Measurements from ENCODE around the genes PTGR1 and DNAJC25.

DNA sequence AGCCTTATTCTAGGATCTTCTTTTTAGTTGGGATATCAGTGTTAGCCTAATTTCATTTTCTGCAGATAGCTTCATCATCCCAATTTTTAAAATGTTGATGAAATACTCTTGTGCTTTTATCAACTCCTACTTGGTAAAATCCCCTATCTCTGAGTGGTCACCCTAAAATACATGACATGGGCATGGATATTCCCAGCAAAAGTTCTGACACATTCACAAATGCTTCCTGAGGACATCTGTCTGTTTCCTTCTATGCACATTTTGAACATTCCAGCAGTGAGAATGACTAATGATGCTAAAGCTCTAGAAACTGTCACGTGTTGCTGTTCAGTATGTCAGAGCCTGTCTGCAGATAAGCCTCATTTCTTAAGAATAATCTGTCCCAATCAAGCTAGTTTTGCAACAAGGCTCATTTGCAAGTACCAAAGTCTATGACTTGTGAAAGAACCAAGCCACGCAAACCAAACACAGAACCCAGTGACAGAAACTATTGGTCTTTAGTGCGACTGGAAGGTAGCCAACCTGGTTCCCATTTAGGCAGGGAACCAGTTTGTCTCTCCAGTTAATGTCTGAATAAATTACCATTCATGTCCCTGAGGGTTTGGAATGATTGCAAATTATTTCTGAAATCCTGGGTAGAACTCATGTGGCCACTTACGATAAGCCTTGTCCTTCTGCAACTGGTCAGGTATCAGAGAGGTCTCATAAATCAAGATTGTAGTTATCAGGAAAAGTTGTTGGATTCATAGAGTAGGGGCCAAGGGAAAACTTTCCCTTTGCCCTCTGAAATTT is 178.5 kb downstream of the C9orf152 start:
- RRBS, result no CpG with 5 or more reads among the region's 4 CpGs

DNA sequence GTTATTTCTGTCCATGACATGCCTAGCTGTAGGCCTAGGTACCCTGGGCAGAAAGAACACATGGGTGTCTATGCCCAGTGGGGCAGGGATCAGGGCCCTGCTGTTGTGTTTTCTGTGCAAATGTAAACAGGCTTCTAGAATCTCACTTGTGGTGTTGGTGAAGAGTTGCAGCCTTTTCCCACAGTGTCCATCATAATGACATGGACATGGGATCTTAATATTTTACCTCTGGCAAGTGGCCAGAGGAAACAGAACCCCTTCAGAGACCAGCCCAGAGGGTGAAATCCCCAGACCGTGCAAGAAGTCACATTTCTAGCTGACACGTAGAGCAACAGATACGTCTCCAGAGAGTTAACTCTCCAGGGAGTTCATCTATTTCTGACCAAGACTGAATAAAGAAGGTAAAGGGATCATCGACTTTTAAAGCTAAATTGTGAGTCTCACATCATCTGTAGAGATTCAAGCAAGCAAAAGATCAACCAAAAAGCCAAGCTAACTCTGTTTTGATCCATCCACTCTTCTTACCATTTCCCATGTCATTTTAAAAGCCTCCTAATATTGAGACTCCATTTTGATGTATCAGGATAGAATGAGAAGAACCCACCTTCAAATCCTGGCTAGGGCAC is 79.0 kb downstream of the C9orf152 start:
- RRBS, result no CpG with 5 or more reads among the region's 4 CpGs

DNA sequence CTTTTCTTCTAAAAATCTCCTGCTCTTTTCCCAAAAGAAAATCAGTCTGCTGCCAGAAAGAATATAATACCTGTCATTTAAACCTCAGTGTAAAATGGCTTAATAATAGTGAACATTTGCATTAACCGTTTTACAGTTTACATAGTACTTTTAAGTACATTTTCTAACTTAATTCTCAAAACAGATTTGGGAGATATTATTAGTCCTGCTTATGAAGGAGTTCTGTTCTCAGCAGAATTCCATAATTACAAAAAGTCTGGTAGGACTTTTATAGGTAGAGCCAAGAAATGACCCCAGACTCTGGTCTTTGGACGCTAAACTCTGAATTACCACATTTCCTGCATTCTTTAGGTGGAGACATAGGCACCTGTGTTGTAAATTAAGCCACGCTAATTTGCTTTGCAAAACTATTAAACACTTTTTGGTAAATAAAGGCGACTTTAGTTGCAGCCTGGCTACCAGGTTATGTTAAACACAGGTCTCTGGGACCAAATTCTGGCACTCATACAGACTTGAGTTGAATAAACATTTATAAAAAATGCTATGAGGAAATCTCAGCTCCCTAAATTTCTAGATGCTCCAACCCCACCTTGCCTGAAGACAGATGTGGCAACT is 77.8 kb downstream of the C9orf152 start:
- RRBS, result no CpG with 5 or more reads among the region's 4 CpGs

DNA sequence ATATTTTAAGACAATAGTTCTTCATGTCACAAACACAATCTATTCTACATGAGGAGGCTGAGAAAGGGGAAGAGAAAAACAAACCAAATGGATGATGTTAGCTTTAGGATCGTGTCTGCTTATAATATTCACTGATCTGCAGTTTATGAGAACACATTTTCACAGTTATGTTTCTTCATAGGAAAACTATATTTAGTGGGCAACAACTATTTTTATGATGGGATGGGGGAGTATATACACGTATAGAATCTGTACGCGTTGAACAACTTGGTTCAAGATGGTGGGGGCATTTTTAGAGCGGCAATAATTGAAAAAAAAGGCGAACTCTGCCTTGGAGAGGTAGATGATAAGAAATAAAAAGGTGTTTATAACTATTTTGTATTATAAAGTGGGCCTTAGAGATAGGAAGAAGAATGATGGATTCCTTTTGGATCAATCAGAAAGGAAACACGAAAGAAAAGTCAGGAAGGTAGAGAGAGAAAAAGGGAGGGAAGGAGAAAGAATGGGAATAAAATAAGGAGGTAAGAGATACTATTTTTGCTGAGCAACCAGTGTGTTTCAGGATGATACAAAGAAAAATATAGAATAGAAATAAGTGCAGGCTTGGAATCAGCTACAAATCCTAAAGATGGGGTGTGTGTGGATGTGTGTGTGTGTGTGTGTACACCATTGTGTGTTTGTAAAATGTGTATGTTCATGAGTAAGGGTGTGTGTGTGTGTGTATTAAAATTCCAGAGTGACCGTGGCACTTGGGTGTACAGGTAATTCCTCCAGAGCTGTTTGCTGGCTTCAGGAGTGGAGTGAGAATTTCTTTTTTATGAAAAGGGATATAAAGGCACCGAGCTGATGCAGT is 38.6 kb downstream of the C9orf152 start:
- RRBS, result no CpG with 5 or more reads among the region's 9 CpGs

DNA sequence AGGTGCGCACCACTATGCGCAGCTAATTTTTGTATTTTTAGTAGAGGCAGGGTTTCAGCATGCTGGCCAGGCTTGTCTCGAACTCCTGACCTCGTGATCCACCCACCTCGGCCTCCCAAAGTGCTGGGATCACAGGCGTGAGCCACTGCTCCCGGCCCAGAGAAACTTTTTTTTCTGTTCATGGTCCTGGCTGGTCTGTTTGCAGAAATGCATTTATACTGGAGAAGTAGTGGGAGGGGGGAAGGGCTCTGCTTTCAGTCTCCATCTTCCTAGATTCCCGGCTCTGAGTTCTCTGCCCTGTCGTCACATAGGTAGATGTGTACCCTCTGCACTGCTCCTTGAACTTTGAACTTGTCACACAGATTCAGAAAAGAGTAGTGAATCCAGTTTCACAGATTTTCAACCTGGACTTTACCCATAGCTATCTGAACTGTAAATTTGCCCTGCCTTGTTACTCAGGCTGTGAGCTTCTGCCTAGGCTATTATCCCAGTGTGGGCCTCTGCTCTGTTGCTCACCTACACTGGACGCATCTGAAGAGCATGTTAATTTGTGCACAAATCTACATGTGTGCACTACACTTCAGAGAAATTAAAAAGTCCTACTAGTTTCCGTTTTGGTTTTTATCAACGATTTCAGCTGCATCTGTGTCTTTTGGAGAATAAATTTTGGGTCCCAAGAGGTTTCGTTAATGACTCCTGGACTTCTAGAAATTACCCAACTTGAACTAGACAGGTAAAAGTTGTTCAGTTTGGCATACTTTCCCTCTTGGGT is 12.8 kb upstream of the C9orf152 start:
- RRBS, result no CpG with 5 or more reads among the region's 13 CpGs

- RRBS, result 3% methylated on average over 20 of the region's 76 CpGs
Measured at GRCh38 chr9:111598975-111600104, at the start of gene PTGR1. TSS of gene PTGR1 (minus strand) at chr9:111599647.

GRCh38 chr9:111630997-111632133 is at the start of gene DNAJC25:
TSS of gene DNAJC25 (plus strand) at chr9:111631334.
- RRBS, result 2% methylated on average over 17 of the region's 98 CpGs

- RRBS, result no CpG with 5 or more reads among the region's 1 CpG
Measured at GRCh38 chr9:111662771-111662899, 1.2 kb downstream of the GNG10 start.

DNA sequence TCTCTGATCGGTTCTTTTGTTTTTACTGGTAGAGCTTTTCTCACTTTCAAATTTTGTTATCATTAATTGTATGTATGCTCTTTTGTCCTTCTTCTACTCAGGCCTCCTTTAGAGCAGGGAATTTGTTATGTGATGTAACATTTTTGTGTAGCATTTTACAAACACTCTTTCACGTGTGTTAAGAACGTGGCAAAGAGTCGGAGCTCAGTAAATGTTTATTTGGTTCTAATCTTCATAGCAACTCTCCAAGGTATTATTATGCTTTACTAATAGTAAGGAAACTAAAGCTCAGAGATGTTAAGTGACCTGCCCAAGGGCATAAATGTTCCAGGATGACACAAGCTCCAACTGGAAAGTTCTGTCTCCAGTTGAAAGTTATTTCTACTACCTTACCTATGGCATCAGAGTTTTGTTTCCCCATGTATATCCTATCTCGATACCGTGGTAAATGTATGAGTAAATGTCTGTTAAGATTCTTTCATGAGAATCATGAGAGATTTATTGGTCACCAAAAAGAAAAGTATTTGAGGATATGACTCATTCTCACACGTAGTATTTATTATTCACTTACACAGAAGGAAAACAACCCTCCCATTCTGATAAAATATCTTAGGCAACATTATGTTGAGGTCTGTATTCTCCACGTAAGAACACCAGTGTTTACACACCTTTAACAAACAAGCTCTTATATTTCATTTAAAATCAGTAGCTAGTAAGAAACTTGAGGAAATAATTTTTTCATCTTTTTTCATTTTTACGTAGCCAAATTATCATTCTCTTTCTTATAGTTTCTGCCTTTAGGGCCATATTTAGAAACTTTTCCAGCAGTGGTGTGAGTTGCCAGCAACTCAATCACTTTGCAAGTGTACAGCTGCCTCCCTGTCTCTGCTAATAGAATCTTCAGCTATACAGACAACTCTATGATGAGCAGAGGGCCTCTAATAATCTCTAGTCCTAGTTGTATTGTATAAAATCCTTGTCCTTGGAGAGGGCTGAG is 11.1 kb upstream of the SHOC1 start:
- RRBS, result no CpG with 5 or more reads among the region's 9 CpGs

GRCh38 chr9:111909197-111910190 is 12.9 kb downstream of the UGCG start:
- RRBS, result no CpG with 5 or more reads among the region's 4 CpGs

DNA sequence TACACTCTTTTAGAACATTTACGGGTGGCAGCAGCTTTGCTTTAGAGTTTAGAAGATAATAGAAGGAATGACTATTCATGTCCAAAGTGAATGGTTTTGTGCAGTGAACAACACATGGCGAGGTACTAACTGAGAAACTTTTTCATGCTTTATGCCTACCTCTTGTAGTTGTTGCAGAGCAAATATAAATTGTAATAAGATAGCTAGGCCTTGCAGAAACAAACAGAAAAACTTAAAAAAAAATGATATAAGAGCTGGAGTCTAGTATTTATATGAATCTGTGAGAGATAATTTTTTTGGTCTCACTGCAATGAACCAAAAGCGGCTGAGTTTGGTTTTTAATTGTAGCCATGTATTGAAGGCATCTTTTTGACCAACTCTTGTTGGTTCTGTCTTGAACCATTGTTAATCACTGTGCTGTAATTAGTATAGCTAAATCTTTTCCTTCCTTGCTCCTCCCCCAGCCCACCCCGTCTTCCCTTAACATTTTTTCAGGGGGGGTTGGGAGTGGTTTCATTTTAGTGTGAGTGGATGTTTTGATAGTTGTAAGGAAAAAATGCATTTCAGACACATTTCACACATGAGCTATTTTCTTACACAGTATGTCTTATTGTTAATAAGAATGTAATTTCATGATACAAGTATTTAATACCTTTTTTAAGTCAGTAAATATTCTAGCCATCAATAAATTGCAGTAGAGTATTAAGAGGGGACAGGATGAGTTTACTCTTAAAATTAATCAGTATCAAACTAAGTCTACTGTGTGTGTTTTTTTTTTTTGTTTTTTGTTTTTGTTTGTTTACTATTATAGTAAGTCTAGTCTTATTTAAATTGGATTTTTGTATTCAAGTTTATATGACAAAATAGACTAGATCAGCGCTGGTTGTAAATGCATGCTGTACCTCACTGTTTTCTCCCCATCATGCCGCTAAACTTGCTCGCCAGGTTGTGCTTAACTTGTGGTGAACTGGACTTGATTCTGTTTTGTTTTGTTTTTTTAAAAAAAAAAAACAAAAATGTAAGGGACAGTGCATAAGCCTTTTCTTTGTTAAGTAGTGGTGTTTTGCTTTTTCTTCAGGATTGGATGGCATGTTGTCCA is 37.1 kb downstream of the UGCG start:
- RRBS, result no CpG with 5 or more reads among the region's 7 CpGs

GRCh38 chr9:111934460-111935109 is 38.0 kb downstream of the UGCG start:
- RRBS, result no CpG with 5 or more reads among the region's 2 CpGs

GRCh38 chr9:111969212-111969623 is 72.6 kb downstream of the UGCG start:
- RRBS, result no CpG with 5 or more reads among the region's 4 CpGs

GRCh38 chr9:112061214-112062091 is 113.6 kb downstream of the SUSD1 start:
- RRBS, result no CpG with 5 or more reads among the region's 6 CpGs

GRCh38 chr9:112125676-112126548 is 49.2 kb downstream of the SUSD1 start:
- RRBS, result no CpG with 5 or more reads among the region's 2 CpGs

GRCh38 chr9:112352171-112352501 is 18.7 kb upstream of the PTBP3 start:
- RRBS, result no CpG with 5 or more reads among the region's 1 CpG

DNA sequence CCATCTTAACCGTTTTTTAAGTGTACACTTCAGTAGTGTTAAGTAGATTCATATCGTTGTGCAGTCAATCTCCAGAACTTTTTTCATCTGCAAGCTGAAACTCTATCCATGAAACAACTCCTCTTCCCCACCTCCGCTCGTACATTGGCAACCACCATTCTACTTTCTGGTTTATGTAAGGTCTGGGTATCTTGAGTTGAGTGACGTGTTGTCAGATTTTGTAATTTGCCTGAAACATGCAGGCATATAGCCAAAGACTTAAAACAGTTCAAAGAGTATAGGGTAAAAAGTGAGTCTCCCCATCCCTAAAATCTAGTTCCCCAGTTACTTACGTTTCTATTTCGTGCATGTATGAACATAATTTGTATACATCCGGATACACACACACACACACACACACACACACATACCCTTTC is 811 bp downstream of the HSDL2 start:
- RRBS, result no CpG with 5 or more reads among the region's 8 CpGs

- RRBS, result no CpG with 5 or more reads among the region's 2 CpGs
Measured at GRCh38 chr9:112496211-112496570, 9.6 kb downstream of the KIAA1958 start.

DNA sequence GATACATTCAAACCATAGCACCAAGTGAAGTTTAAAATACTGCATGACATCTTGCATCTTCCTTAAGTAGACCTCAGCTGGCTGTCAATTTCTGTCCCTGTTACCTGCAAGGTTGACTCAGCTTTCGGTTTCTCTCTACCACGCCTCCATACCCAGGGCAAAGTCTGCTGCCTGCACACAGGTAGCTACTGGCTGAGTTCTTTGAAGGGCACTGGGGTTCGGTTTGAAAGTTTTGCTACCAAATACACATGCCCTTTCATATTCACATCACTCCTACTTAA is 69.5 kb downstream of the KIAA1958 start:
- RRBS, result no CpG with 5 or more reads among the region's 3 CpGs

DNA sequence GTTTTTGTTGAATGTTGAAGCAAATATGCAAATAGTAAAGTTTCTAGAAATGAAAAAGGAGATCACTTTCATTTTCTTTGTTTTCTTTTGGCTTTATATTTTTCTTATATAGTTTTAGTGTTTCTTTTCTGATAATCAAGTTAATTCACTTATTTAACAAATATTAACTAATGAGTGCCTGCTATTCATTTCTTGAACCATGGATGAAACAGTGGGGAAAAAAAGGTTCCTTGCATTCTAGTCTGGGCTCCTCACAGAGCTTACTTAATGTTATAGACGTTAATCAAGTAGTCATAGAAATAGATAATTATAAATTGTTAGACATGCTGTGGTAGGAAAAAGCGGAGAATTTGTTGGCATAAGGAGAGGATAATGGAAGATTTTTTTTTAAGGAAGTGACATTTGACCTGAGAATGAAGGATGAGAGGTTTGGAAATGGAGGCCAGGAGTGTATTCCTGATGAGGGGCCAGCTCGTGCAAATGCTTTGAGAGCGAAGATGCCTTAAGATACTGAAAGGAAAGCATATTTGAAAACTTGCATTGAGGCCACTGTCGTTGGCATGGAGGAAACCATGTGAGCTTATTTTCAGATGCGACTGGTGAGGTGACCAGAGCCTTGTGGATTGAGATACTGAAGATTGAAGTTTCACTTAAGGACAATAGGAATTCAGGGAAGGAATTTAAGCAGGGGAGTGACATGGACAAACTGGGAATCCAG is 111.3 kb downstream of the KIAA1958 start:
- RRBS, result no CpG with 5 or more reads among the region's 6 CpGs

Data from epithelial cell of esophagus (primary cell).